ENCODE measurements around the gene JCAD.

DNA sequence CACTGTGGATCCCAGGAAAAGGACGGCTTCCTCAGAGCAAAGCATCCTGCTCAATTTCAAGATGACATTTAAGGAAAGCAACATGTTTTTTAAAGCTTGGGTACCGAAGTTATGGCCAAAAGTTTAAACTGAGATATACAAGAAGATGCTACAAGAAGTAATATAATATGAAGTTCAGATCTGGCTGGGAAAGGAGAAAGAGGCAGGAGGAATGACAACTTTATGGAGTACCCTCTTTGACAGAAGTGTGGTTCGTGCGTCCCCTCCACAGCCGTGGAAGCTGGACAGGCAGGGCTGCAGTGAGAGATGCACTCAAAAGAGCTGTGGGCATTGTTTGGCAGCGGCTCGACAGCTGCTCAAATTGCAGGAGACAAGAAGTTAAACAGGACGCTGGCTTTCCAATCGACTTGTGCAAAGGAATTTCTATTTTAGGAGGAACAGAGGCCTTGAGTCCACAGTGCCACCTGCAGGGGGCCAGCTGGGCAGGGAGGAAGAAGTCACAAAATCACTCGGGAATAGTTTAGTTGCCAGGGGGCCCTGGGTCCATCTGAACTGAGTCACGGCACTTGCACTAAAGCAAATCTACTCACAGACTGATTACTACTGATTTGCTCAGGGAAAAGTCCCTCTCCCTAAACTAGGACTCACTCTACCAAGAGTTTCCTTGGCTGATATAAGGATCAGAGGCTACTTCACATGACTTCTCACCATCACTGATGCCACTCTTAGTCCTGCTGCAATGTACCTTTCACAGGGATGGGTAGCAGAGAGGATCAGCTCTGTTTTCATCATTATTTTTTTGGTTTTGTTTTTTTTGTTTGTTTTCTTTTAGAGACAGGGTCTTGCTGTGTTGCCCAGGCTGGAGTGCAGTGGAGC is 201.0 kb downstream of the JCAD start:
- RRBS = no CpG with 5 or more reads among the region's 11 CpGs

DNA sequence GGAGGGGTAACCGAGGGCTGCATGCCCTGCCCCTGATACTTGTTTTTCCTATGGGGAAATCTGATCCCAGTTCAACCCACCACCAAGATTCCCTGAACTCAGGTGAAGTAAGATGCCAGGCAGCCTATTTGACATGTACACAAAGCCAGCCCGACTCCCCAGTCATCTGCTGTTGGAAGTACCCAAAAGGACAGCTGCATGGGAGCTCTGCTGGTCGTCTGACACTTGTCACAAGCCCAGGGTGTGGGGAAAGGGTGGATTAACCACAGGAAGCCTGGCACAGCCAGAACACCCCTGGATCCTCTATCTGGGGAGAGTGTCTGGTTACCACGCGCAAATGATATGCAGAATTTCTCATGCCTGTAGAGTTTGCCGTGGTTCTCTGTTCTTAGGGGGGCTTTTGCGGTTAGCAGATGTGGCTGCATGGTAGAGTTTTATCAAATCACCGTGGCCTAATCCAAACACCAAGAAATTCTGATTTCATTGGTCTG is 62.8 kb downstream of the JCAD start:
- RRBS = no CpG with 5 or more reads among the region's 8 CpGs

DNA sequence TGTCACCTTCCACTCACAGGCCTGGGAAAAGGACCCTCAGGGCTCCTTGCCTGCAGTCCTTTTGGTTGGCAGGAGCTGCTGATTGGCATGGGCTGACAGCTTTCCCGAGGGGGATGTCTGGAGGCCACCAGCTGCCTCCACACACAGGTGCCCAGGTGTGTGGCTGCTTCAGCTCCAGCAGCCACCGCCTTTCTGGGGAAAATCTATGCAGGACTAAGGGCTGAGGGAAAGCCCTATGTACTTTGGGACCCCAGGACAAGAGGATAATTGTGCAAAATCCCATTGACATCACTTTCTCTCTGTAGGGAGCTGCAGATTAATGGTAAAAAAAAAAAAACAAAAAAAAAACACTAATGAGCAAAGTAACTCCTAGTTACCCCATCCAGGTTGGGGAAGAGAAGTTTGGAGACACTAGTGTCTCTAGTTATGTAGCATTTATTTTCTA is 59.1 kb downstream of the JCAD start:
- RRBS = no CpG with 5 or more reads among the region's 2 CpGs

GRCh38 chr10:30026056-30026731 is 33.2 kb downstream of the JCAD start:
- RRBS = 93% methylated on average over 3 of the region's 14 CpGs

DNA sequence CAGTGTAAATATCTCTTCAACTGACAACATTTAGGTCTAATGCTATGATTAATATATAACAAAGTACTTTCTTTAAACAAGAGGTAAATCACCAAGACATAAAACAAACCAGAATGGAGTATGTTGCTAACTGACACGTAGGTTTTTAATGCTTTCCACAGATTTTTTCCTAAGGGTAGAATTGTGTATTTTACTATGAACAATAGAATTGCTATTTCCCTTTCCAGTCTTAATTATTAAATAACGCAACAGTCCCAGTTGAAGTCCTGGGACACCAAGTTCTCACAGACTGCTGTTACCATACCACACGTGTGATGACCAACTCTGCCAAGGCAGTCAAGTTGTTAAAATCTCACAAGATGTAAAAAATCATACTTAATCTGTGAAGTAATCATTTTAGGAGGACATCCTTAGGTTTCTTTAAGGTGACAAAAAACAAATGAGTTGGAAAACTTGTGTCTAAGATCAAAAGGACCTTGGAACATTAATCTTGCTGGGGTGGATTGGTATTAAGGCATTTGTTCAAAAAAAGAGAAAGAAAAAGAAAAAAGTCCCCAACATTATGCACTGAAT is 4.0 kb downstream of the JCAD start:
- RRBS = no CpG with 5 or more reads among the region's 3 CpGs

DNA sequence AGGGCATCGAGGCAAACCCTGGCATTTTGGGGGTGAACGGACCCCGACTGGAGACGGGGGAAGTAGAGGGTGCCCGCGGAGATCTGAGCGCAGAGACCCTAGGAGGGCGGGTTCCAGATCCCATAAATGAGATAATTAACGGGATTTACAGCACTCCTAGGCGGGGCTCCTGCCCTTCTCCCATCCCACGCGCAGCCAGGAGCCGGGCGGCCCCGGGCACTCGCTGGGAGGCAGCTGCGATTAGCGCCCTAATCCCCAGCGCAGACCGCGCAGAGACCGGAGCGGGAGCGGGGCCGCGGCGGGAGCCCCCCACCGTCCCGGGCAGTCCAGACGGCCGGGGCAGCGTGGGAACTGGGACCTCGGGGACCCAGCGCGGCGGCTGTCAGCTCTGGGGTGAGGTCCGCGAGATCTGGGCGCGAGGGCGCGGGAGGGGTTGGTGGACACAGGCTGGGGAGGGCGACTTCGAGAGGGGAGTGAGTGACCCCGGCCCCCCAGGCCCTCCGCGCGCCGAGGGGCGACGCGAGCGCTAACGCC is 685 bp downstream of the JCAD start:
- RRBS = 16% methylated on average over 24 of the region's 54 CpGs

GRCh38 chr10:30059370-30059836 is at the start of gene JCAD:
TSS of gene JCAD (minus strand) at chr10:30059586.
- RRBS = 3% methylated on average over 20 of the region's 48 CpGs

- RRBS = 2% methylated on average over 13 of the region's 45 CpGs
These were observed 580 bp downstream of the MAP3K8 start for GRCh38 chr10:30434385-30435143.

- RRBS = no CpG with 5 or more reads among the region's 18 CpGs
These were observed 1.2 kb downstream of the MAP3K8 start for GRCh38 chr10:30435144-30435617.

GRCh38 chr10:30436186-30436919 is 2.4 kb downstream of the MAP3K8 start:
- RRBS = no CpG with 5 or more reads among the region's 7 CpGs

- RRBS = no CpG with 5 or more reads among the region's 7 CpGs
These were observed 54.3 kb downstream of the MAP3K8 start for GRCh38 chr10:30488168-30488732.

GRCh38 chr10:30529180-30530222 is 95.5 kb downstream of the MAP3K8 start:
- RRBS = no CpG with 5 or more reads among the region's 31 CpGs

DNA sequence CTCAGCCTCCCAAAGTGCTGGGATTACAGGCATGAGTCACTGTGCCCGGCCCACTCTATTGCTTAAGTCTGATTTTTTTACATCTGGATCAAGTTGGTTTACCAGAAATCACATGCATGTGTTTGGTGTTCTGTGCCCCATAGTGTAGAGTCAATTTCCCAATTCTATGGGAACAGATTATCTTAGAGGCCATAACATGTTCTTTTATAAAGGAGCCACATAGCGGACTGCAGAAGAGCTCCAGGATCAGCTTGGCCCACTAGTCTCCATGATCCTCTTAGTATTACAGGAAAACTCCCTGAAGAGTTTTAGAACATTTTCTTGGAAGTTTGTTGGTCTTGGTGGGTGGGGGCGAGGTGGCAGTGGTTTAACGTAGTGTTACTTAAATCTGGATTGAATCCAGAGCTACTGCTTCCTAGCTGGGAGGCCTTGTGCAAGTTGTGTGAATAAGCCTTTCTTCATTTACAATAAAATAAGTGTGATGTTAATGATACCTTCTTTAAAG is 96.8 kb downstream of the LYZL2 start:
- RRBS = no CpG with 5 or more reads among the region's 4 CpGs

DNA sequence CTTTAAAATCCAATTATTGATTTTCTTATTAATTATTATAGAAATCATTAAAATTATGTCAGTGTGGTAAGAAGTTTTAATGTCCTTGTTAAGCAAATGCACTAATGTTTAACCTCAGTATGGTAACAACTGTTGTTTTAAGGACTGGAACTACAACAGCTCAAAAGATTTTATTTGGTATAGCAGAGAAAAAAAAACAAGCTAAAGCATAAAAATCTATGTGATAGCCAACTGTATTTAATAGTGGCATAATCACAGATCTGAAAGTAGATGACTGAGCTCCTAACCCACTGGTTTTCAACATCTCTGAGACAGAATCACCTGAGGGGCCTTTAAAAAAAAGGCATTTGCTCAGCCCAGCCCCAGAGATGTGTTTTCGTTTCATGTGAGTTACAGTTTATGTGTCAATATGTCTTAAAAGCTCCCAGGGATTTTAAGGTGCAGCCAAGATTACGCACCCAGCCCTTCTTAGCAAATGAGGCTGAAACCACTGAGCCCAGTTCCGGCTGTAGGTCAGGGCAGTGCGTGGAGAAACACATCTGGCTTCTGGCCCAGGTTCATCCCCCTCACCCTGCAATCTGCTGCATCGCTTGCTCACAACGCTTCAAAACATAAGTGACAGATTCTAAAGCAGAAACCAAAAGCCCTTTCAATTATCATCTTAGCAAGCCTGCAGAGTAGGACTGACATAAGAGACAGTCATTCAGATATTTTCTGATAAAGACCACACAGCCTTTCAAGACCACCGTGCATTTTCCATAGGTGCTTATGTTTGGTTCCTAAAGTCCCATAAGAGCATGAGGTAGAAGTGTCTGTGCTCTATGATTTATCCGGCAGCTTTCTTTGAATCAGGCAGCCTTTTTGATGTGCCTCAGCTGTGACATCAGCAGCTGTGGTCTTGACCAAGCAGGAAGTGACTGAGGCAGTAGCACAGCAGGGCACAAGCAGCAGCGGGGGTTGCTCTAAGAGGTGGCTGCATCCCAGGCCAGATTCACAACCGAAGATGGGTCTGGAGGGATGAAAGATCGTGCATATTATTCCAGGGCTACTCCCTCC is 71.9 kb upstream of the LYZL2 start:
- RRBS = no CpG with 5 or more reads among the region's 11 CpGs

GRCh38 chr10:30747506-30748141 is 118.1 kb upstream of the LYZL2 start:
- RRBS = no CpG with 5 or more reads among the region's 13 CpGs

GRCh38 chr10:30901862-30902578 is 129.6 kb downstream of the ZNF438 start:
- RRBS = no CpG with 5 or more reads among the region's 9 CpGs

DNA sequence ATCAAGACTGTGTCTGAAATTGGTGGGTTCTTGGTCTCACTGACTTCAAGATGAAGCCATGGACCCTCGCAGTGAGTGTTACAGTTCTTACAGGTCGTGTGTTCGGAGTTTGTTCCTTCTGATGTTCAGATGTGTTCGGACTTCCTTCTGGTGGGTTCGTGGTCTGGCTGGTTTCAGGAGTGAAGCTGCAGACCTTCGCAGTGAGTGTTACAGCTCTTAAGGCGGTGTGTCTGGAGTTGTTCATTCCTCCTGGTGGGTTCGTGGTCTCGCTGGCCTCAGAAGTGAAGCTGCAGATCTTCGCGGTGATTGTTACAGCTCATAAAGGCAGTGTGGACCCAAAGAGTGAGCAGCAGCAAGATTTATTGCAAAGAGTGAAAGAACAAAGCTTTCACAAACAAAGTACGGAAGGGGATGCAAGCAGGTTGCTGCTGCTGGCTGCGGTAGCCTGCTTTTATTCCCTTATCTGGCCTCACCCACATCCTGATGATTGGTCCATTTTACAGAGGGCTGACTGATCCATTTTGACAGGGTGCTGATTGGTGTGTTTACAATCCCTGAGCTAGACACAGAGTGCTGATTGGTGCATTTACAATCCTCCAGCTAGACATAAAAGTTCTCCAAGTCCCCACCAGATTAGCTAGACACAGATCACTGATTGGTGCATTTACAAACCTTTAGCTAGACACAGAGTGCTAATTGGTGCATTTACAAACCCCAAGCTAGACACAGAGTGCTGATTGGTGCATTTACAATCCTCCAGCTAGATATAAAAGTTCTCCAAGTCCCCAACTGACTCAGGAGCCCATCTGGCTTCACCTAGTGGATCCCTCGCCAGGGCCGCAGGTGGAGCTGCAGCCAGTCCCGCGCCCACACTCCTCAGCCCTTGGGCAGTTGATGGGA is 102.2 kb downstream of the ZNF438 start:
- RRBS = no CpG with 5 or more reads among the region's 17 CpGs

GRCh38 chr10:30989082-30989640 is 42.5 kb downstream of the ZNF438 start:
- RRBS = no CpG with 5 or more reads among the region's 2 CpGs

- RRBS = no CpG with 5 or more reads among the region's 7 CpGs
These were observed 17.3 kb downstream of the ZNF438 start for GRCh38 chr10:31014195-31014884.

GRCh38 chr10:31759661-31760243 is 168.9 kb downstream of the ARHGAP12 start:
- RRBS = 1% methylated on average over 18 of the region's 48 CpGs

All from GM19240 (cell line).